ENCODE data around the gene STK40.

GRCh38 chr1:35577284-35578095 is 4.4 kb downstream of the TFAP2E start:
- PRO-cap = no peak

DNA sequence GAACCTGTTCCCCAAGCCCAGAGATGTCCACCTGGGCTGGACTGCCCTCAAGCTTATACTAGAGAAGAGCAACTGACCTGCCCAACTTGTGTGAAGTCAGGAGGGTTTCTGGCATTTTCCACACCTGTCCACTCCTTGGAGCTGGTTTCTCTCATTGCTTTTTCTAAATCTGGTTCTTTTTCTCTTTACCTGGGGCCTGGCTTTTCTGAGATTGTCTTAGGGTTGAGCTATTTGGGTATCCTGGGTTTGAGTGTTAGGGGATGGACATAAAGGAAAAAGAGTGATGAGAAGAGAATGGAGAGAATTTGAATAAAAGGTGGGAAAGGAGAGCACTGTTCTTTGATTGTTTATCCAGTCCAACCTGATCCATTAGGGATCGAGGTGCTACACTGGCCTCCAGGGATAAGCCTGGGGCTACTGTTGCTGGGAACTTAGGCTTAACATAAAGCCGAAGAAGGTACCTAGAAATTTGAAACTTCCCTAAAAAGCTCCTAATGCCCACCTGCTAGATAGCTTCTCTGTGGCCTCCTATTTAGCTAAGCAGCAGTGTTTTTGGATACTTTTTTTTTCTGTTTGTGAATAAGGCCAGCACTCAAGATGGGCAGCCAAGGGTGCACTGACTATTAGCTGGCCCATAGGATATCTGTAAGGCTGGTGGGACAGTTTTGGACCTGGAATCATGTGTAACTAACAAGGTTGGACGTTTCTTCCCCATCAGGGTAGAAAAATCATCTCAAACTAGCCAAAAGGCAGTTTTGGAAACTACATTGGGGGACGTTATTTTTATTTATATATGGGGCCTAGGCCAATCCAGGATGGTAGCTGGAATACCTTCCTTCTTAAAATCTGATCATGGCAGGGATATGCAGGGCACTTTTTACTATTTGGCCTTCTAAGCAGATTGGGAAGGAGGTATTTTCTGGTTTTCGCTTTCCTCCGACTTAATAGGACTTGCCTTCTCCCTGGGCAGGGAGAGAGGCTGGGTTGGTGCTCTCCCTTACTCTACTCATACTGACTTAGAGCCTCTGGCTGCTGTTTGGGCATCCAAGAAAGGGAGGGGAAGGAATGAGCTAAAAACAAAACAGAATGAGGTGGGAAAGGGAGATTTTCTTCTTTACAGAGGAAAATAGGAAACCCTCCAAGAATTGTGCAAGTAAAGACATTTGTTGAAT is 7.8 kb upstream of the AGO3 start:
- PRO-cap = no peak

DNA sequence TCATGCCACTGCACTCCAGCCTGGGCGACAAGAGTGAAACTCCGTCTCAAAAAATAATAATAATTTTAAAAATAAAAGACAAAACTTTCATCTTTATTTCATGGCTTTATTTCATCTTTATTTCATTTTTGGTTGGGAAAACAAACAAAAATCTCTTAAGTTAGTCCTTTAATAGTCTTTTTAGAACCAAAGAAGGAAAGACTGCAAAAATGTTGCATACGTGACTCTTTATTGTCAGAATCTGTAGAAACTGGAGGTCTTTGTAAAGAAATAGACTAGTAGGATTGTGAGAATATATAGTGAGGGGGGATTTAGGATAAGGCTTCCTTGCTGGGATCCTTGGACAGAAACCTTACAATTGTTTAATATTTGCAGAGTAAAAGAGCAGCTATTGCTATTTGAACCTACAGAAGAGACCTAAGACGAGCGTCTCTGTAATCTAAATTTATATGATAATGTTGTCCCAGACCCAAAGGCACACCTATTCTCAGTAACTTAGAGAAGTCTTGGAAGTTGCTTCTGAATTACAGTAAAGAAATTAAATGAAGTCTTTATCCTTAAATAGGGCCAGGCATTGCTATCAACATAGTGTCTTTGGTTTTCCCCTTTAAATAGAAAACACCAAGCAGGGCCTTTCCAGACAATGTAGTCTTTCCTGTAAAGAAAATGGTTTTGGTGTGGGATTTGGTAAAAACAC is 17.2 kb upstream of the TEKT2 start:
- PRO-cap = no peak

DNA sequence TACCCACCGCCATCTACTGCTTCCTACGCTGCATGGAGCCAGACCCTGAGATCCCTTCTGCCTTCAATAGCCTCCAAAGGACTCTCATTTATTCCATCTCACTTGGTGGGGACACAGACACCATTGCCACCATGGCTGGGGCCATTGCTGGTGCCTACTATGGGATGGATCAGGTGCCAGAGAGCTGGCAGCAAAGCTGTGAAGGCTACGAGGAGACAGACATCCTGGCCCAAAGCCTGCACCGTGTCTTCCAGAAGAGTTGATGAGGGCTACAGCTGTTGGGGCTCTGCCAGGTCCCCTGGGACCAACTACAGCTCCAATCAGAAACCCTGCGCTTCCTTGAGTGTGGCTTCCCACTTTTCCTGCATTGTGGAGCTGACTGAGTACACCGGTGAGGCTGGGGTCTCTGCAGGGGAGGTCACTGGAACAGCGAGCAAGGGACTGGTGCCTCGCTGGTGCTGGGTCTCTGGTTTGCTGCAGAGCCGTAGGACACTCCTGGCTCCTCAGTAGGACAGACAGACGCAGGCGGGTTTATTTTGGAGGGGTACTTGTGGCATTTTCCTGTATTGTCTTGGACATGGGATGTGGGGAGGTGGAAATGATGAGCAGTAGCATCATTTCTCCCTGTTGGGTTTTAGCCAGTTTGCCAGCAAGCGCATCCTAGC is 4.6 kb downstream of the ADPRS start:
- PRO-cap = no peak

DNA sequence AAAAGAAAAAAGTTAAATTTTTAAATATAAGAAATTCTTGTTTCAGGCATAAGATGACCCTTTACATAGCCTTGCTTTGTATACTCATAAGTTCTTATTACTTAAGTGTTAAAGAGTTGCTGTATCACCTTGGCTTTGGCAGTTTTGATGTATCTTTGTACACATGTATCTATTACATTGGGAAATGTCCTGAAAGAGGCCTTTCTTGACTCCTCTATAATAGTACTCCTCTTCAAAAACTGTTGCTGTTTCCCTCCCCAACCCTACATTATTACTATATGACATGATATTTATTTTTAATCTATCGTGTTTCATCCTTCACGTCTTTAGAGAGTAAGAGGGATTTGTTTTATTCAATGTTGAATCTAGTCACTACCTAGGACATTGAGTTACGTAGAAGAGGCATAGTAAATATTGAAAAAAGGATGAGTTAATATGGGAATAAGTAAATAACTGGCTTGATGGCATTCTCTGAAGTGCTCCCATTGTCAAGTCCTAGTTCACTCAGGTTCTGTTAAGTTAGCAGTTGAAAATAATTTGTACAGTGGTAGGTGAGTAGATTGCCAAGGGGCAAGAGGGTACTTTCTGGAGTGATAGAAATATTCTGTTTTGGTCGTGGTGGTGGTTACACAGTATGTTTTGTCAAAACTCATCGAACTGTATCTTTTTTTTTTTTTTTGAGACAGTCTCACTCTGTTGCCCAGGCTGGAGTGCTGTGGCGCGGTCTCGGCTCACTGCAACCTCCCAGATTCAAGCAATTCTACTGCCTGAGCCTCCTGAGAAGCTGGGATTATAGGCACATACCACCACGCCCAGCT is 8.2 kb downstream of the THRAP3 start:
- PRO-cap = no peak

- PRO-cap = no peak
These were observed 5.2 kb upstream of the EVA1B start for GRCh38 chr1:36328598-36329161.

DNA sequence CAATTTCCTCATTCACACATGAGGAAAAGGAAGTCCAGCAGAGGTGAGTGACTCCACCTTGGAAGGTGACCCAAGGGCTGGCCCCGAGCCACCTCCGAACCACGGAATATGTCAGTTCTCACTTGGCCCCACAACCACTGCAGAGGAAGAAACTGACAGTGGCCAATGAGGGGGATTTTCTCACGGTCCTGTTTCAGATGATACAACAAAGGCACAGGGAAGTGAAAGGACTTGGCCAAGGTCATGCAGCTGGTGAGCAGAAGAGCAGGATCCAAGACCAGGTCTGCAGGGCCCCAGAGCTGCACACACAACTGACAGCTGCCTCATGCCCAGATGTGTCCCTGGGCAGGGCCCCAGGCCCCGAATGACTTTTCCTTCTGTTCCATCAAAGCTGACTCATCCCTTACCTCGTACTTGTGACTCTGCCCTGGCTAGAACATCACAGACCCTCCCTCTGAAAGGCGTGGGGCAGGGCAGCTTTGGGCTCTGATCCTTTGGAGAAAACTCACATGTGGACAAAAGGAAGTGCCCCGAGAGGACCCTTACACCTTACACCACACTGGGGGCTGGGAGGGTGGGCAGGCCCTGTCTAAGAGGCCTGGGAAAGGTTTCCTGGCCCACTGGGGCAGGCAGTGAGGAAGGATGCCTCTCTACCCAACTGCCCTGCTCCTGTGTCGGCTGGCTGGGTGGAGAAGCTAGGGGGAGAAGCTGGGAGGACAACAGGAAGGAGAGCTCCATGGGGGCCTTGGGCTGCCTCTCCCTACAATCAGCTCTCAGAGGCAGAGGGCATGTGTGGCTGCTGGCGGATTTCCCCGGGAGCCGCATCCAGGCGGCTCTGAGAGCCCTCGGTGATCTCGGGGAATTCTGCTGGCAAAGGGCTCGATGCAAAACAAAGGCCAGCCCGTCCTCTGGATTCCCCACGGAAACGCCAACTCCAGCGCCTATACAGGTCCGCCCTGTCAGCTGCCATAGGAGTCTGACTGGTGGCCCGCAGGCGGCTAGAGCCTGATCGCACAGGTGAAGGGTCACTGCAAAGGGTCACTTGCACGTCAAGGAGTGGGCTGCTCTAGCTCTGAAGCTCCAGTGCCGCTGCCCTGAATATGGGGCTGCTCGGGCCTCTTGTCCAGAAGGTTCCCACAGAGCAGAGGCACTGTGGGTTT is 26.1 kb upstream of the EVA1B start:
- PRO-cap = no peak

- PRO-cap = no peak
These were observed 24.6 kb downstream of the STK40 start for GRCh38 chr1:36361193-36361485.

GRCh38 chr1:36385548-36386090 is at the start of gene STK40:
Gene STK40, minus strand, starts transcription at chr1:36385924.
- PRO-cap = bidirectional peak, plus-strand start at chr1:36385616, minus-strand start at chr1:36385615; bidirectional peak, plus-strand start at chr1:36386209, minus-strand start at chr1:36385893

- PRO-cap = bidirectional peak, plus-strand start at chr1:36464468, minus-strand start at chr1:36464382
These were observed 229 bp upstream of the MRPS15 start for GRCh38 chr1:36464410-36464815.

DNA sequence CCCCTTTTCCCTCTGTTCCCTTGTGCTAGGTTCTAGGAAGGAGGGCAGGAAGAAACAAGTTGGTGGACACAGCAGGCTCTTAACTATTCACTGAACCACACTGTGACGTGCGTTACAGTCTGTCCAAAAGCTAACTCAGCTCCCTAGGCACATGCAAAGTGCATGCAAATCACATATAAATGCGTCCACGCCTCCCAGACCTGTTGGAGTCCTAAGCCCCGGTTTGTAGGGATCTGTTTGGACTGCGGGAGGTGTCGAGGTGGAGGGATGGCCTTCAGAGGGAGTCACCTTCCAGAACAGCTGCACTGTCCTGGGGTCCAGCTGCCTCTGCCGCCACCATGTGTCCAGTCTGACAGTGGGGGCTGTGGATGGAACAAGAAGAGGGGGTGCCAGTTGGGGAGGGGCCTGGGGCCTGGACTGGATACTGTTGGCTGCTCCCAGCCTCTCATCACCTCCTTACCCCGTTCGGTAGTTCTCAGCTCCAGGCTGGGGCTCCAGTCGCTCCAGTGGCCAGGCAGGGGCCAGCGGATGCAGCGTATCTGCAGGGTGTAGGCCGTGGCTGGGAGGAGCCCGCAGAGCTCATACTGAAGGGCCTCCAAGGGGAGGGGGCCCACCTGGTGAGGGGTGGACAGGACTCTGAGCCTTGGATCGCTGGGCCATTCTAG is 7.7 kb upstream of the MRPS15 start:
- PRO-cap = unidirectional peak, plus-strand start at position 240 of the sequence

DNA sequence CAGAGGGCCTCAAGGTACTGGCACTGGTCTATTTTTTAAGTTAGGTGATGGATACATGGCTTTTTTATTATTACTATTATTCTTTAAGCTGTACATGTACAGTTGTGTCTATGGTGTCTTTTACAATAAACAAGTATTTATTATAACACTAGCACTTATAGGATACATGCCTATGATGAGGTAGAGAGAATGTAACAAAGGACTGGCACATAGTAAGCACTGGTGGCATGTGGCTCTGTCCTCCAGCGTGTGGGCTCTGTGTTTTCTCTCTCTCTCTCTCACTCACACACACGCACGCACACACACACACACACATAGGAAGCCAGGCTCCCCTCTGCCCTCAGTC is 1.2 kb upstream of the ZC3H12A start:
- PRO-cap = no peak

GRCh38 chr1:37487219-37487573 is 12.8 kb downstream of the ZC3H12A start:
- PRO-cap = no peak

- PRO-cap = no peak
These were observed 9.5 kb downstream of the SNIP1 start for GRCh38 chr1:37544448-37545144.

GRCh38 chr1:37552886-37553776 is 962 bp downstream of the SNIP1 start:
- PRO-cap = no peak

DNA sequence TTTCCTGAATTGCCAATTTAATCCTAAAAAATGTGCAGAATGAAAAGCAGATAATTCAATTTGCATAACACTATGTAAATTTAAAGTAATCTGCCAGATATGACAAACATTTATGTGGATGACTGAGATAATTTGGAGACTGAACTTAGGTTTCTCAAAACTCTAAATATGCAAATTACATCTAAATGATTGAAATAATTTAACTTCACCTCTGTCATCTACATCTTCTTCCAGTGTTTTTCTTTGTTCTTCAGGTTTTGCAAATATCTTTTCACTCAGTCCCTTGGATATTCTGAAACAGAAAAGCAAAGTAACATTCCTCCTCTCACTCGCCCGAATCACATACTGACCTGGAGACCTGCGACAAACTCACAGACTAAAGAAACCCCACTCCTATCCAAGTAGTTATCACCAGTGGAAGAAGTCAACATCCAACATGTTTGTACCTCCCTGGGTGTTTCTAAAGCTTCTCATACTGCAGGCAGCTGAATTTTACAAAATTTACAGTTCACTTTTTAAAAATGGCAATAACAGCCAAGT is 11.4 kb downstream of the DNALI1 start:
- PRO-cap = no peak

GRCh38 chr1:37795368-37795854 is 1.8 kb downstream of the MANEAL start:
- PRO-cap = bidirectional peak, plus-strand start at chr1:37795488, minus-strand start at chr1:37795432

DNA sequence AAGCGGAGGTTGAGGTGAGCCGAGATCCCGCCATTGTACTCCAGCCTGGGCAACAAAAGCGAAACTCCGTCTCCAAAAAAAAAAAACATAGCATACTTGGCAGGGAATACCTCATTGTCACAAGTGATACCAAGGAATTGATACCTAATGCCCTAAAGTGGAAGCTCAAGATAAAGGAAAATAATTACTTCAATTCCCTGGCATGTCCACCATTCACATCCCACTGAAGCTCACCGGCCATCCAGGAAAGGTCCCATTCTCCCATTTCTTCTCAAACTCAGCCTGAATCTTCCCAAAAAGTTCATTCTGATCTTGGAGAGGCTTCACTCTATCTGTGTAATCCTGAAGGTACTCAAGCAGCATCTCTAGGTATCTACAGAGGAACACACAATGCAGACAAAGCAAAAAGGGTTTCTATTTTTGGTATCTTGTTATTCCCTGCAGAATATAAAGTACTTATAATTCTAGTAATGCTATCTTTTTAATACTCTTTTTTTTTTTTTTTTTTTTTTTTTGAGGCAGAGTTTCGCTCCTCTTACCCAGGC is 9.4 kb downstream of the SF3A3 start:
- PRO-cap = no peak

DNA sequence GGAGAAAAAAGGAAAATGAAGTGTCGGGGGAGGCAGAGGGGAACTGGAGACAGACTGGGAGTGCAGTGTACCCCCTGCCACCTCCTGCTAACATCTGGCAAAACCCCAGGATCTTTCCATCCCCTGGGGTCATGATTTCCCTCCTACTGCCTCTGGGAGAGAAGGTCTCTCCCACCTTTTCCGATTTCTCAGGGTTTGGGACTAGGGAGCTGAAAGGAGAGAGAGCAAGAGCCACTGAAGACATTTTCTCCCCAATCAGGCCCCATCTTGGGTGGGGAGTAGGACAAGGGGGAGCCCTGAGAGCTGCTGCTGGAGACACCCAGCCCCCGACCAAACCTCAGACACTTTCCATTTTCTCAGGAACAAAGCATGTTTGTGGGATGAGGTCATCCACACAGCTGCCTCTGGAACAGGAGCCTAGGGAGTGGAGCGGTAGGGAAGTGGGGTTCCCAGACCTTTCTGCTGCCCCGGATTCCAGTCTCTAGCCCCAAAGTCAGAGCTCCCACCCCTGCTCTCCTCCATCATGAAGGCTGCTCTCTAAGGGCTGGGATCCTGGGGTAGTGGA is 5.0 kb downstream of the FHL3 start:
- PRO-cap = bidirectional peak, plus-strand start at position 409 of the sequence, minus-strand start at position 339 of the sequence

DNA sequence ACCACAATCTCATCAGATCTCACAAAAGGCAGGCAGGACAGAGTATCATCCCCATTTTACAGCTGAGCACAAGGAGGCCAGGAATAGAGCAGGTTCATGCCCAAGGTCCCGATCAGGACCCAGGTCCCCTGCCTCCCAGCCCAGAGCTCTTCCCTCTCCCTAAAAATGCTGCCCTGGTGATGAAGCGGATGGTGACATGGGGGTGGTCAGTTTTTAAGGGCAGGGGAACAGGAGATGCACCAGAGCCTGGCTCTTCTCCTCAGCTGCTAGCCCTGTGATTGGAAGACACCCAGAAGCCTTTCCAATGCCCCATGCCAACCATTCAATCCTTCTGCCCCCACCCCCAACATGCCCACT is 1.7 kb downstream of the FHL3 start:
- PRO-cap = no peak